ENCODE measurements around the gene SLC6A19.

DNA sequence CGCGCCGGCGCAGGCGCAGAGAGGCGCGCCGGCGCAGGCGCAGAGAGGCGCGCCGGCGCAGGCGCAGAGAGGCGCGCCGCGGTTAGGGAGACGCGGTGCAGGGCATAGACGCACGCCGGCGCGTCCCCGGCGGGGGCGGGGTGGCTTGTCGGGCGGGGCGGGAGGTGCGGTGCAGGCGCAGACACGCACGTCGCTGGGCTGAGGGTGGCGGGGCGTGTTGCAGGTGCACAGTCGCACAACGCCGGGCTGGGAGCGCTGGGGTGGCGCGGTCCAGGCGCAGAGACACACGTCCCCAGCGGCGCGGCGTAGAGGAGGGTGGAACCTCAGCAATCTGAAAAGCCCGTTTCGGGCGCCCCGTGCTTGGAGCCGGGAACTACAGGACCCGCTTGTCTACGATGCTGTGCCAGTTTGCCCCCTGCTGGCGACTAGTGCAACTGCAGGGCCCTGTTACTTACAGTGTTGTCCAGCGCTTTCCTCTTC lies 79.1 kb upstream of the PLEKHG4B start:
- PRO-cap: no peak

- PRO-cap: no peak
Measured at GRCh38 chr5:90876-91802, 829 bp upstream of the PLEKHG4B start.

DNA sequence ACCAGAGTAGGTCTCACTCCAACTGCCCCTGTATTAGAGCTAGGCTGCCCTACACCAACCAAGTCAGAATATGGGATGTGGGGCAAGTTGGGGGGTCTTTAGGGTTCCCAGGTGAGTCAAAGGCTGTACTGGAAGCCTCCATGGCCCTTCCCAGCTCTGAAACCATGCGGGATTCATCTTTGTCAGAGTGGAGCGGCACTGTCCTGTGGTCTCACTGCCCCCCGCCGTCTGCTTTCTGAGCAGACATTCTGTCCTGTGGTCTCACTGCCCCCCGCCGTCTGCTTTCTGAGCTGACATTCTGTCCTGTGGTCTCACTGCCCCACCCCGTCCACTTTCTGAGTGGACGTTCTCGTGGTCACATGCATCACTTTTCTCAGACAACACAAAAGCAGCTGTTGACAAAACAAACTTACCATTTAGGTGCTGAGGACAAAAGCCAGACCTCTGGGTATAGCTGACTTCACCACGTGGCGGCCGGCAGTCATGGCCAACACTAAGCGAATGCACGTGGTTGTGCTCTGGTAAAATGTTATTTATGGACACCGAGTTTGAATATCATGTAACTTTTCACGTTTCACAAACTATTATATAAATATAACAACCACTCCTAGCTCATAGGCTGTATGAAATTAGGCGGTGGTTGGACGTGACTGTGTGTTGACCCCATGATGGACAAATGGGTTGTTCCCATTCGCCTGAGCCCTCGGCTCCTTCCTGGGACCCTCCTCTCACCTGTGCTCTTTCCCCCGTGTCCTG lies 2.8 kb downstream of the LRRC14B start:
- PRO-cap: no peak

GRCh38 chr5:269303-270545 lies 1.7 kb upstream of the PDCD6 start:
- PRO-cap: no peak

GRCh38 chr5:320971-321461 lies 498 bp upstream of the AHRR start:
- PRO-cap: no peak

DNA sequence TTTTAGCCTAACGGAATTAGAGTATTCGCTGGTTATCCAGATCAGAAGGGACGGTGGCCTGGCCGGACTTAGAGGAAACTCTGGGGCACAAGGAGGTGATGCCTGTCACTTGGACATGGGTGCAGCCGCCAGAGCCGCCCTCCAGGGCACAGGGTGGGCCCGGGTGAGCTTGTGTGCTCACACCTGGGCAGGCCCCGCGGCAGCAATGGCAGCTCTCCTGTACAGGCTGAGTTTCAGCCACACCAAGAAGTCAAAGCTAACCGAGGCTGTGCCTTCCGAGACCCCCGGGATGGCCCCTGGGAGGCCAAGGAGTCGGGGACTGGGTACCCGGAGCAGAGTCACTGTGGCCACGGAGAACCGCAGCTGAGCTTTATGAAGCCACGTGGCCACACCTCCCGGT lies 37.4 kb downstream of the EXOC3 start:
- PRO-cap: no peak

- PRO-cap: no peak
Measured at GRCh38 chr5:548104-548728, 24.0 kb upstream of the SLC9A3 start.

DNA sequence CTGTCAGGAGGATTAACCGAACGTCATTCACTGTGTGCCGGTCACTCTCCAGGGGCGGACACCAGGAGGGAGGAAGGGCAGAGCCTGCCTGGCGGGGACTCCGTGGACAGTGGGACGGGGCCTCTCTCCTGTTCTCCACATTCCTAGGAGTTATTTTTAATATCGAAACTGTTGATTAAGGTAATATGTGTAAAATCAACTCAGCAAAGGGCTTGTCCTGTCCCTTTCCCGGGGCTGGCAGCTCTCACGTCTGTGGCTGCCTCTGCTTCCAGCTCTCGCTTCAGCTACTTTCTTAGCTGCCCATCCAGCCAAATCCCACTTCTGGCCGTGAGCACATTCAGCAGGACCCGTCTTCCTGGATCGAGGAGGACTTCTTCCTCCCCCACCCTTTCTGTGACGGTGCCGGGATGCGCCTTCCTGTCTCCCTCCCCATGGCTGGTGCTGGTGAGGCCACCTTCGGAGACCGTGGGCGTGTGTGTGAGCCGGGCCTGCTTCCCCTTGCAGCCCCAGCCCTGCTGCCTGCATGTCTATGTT lies 12.6 kb downstream of the CEP72 start:
- PRO-cap: no peak

DNA sequence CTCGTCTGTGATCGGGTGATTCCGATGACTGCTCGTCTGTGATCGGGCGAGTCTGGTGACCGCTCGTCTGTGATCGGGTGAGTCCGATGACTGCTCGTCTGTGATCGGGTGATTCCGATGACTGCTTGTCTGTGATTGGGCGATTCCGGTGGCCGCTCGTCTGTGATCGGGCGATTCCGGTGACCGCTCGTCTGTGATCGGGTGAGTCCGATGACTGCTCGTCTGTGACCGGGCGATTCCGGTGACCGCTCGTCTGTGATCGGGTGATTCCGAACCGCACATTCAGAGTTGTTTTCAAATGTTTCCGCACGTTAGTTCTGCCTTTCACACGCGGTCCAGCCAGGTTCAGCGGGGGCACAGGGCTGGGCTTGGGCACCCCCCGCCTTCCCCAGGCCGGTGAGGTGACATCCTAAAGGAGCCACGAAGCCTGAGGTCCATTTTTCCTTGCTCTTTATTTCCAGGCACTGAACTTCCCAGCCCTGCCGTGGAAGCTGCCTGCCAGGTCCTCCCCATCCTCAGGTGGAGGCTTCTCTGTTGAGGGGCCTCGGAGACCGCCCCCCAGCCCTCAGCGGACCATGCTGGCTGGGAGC lies 30.1 kb downstream of the TPPP start:
- PRO-cap: no peak

DNA sequence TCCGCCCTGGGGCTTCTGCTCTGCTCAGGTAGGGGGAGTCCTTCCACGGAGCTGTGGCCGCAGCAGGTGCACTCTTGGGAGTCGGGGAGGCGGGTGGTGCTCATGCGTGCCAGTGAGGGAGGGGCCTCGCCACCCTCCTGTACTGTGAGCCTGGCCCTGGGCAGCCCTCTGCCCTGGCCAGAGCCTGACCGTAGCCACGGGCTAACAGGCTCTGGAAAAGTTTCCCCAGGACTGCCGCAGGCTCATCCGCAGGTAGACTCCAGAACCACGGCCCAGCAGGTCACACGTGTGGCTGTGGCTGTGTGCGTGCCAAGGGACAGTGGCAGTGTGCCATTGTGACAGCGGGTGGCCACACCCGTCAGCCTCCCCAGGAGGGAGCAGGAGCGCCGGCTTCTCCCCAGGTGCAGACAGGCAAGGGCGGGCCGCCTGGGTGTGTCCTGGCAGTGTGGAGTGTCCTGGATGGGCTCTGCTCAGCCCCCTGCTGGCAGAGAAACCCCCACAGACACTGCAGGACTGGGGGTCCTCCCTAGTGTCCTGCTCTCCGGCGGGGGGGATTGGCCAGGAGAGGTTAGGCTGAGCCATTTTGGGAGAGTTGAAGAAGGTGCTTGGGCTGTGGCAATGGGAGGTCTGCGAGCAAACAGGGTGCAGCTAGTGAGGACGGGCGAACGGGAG lies 29.5 kb downstream of the TPPP start:
- PRO-cap: no peak

GRCh38 chr5:672644-673346 lies 20.4 kb downstream of the TPPP start:
- PRO-cap: no peak

DNA sequence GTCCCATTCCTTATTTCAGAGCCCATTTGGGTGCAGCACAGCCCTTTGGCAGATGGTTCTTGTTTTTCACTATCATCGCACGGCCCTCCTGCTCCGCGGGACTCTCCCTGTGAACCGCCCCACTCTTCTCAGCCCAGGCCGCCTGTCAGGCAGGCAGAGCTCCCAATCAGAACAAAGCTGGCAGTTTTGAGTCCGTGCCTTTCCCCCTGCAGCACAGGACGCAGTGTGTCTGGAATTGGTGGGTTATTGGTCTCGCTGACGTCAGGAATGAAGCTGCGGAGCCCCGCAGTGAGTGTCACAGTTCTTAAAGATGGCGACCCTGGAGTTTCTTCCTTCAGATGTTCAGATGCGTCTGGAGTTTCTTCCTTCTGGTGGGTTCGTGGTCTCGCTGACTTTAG lies 7.7 kb downstream of the ZDHHC11B start:
- PRO-cap: no peak

GRCh38 chr5:801545-801799 lies 16.9 kb upstream of the ZDHHC11B start:
- PRO-cap: no peak

- PRO-cap: no peak
Measured at GRCh38 chr5:1063839-1065130, 47.6 kb downstream of the SLC12A7 start.

- PRO-cap: bidirectional peak, plus-strand start at chr5:1104803, minus-strand start at chr5:1104797
Measured at GRCh38 chr5:1104372-1104940, 7.4 kb downstream of the SLC12A7 start.

- PRO-cap: no peak
Measured at GRCh38 chr5:1153286-1153929, 41.5 kb upstream of the SLC12A7 start.

DNA sequence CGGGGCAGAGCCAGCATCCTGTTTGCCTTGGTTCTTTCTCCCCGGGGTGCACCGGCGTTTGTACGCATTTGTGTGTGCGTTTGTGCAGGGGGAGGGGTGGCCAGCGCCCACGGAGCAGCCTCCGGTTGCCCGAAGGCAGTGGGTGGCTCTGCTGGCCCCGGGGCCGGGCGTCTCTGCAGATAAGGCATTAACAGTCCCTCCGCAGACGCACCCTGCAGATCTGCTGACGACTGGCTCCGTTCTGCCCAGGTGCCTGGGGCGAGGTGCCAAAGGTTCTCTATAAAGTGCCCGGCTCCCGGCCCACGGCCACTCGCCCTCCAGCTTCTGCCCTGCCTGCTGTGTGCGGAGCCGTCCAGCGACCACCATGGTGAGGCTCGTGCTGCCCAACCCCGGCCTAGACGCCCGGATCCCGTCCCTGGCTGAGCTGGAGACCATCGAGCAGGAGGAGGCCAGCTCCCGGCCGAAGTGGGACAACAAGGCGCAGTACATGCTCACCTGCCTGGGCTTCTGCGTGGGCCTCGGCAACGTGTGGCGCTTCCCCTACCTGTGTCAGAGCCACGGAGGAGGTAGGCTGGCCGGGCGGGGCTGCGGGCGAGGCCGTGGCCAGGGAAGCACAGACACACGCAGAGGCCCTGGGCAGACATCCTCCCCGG lies at the start of gene SLC6A19:
Gene SLC6A19, plus strand, starts transcription at position 309 of the 653 bp plus-strand sequence.
- PRO-cap: no peak

GRCh38 chr5:1224952-1225368 lies 221 bp upstream of the SLC6A18 start:
- PRO-cap: no peak

DNA sequence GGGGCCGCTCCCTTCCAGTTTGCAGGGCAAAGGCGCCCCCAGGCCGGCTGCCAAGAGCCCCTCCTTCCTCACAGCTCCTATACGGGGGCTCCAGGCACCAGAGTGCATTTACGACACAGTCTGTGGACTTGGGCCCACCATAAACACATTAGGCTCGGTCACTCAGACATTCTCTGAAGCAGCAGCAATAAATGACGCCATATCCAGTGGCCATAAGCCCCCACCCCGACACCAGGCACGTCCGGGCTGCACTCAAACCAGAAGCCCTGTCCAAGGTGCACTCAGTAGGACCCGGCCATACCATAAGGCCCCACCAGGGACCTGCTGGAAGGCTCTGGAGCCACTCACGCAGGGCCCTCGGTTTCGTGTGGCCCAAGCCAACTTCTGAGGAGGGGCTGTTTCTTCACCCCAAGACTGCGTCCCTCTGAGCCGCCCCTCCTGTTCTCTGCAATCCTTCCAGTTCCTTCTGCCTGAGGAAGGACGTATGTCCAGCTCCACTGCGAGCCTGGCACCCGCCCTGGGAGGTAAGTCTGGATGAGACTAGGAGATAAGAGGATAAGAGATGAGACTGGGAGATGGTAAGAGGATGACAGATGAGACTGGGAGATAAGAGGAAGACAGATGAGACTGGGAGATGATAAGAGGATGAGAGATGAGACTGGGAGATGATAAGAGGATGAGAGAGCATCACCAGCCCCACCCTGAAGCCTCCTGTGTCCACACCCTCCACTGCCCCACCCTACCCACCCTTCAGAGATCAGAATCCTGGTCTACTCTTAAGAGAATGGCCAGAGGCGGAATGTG lies 26.8 kb downstream of the SLC6A18 start:
- PRO-cap: no peak

- PRO-cap: no peak
Measured at GRCh38 chr5:1336846-1337650, 7.9 kb downstream of the CLPTM1L start.